ENCODE data around the gene GAD1.

GRCh38 chr2:170025663-170026195, 152.2 kb upstream of the MYO3B start:
- RRBS = no CpG with 5 or more reads among the region's 1 CpG
CAGE:
- cytosol, long polyA plus RNA = no peak
- long polyA plus RNA = no peak
- nucleus, long polyA plus RNA = no peak

DNA sequence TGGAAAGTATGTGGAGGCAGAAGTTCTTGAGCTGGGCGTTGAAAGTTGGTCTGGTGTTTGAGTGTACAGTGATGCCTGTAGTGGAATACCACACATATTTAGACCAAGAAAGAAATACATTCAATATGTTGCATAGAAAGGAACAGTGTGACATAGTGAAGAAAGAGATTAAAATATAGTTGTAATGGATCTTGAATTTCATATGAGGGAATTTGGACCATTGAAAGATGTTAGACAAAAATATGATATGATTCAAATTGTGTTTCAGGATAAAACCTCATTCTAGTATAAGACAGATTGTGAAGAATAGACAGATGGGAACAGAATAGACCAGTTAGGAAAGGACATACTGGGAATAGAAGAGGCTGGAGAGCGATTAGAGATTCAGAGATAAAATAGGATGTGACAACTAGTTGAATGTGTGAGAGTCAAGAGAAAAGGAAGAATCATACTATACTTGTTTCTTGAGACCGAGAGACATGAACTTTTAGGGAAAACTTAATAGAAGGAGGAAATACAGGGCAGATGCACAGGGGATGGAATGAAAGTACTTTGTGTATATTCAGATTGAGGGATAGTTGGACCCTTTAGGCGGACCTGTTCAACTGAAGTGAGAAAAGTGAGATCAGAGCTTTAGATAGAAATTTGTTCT, 115.0 kb upstream of the MYO3B start:
- RRBS = no CpG with 5 or more reads among the region's 4 CpGs
CAGE:
- cytosol, long polyA plus RNA = no peak
- long polyA plus RNA = no peak
- nucleus, long polyA plus RNA = no peak

DNA sequence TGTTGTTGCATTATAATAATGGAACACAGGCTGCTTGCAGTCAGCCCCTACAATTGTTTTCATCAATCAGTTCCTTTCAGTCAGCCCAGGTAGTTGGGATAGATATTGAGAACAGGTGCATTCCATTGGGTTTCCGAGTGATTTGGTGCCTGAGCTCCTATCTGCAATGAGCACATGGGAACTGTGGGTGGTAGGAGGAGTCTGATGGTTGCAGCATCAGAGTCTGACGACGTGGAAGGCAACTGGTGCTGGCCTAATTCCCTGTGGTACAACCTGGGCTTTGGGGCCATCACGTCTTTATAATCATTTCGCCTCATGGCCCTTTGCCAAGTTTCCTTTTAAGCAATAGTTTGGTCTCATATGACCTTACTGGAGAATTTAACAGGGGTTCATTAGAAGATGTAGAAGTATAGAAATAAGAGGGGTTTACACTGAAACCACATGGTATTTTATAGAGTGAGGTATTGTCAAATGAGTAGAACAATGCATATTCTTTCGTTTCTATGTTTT, 252.4 kb upstream of the SP5 start:
- RRBS = no CpG with 5 or more reads among the region's 6 CpGs
CAGE:
- cytosol, long polyA plus RNA = no peak
- long polyA plus RNA = no peak
- nucleus, long polyA plus RNA = no peak

DNA sequence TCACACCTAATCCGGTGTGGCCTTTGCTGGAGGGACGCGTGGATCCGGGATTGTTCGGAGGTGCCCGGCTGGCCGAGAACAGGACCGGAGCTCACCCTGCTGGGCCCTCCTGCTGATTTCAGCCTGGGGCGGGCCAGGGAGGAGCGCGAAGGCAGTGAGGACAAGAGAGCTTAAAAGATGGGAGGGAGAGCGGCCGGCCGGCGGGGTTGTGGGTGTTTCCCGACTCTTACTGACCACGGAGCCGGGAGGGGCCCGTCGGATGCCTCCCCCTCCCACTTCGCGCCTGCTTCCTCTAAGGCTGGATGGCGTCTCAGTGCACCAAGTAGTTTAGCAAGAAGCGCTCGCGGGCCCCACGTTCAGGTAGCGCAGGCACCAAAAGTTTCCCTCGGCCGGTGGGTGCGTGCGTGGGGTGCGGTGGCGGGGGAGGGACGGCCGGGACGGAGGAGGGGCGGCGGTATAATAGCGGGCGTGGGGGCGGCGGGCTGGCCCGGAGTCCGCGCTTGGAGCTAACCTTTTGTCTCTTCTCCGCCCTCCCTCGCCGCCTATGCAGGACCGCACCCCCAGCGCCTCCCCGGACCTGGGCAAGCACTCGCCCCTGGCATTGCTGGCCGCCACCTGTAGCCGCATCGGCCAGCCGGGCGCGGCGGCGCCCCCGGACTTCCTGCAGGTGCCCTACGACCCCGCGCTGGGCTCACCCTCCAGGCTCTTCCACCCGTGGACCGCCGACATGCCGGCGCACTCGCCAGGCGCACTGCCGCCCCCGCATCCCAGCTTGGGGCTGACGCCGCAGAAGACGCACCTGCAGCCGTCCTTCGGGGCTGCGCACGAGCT, 787 bp downstream of the SP5 start:
- RRBS = 8% methylated on average over 36 of the region's 81 CpGs
CAGE:
- cytosol, long polyA plus RNA = no peak
- long polyA plus RNA = no peak
- nucleus, long polyA plus RNA = no peak

GRCh38 chr2:170816423-170817339, at the start of gene GAD1:
Gene GAD1 (plus strand): TSS chr2:170816887.
- RRBS = 2% methylated on average over 15 of the region's 69 CpGs
CAGE:
- cytosol, long polyA plus RNA = no peak
- long polyA plus RNA = no peak
- nucleus, long polyA plus RNA = no peak

GRCh38 chr2:170947991-170948248, 18.9 kb downstream of the GORASP2 start:
- RRBS = no CpG with 5 or more reads among the region's 6 CpGs
CAGE:
- cytosol, long polyA plus RNA = no peak
- long polyA plus RNA = no peak
- nucleus, long polyA plus RNA = no peak

GRCh38 chr2:171315923-171316485, 117.8 kb downstream of the METTL8 start:
- RRBS = no CpG with 5 or more reads among the region's 6 CpGs
CAGE:
- cytosol, long polyA plus RNA = no peak
- long polyA plus RNA = no peak
- nucleus, long polyA plus RNA = no peak

- RRBS = no CpG with 5 or more reads among the region's 16 CpGs
CAGE:
- cytosol, long polyA plus RNA = no peak
- long polyA plus RNA = no peak
- nucleus, long polyA plus RNA = no peak
Measured at GRCh38 chr2:171432882-171433630, 734 bp downstream of the METTL8 start.

GRCh38 chr2:171554405-171554829, 32.1 kb downstream of the CYBRD1 start:
- RRBS = no CpG with 5 or more reads among the region's 6 CpGs
CAGE:
- cytosol, long polyA plus RNA = no peak
- long polyA plus RNA = no peak
- nucleus, long polyA plus RNA = no peak

GRCh38 chr2:171878619-171879383, 15.2 kb downstream of the SLC25A12 start:
CAGE:
- cytosol, long polyA plus RNA = no peak
- long polyA plus RNA = no peak
- nucleus, long polyA plus RNA = no peak

DNA sequence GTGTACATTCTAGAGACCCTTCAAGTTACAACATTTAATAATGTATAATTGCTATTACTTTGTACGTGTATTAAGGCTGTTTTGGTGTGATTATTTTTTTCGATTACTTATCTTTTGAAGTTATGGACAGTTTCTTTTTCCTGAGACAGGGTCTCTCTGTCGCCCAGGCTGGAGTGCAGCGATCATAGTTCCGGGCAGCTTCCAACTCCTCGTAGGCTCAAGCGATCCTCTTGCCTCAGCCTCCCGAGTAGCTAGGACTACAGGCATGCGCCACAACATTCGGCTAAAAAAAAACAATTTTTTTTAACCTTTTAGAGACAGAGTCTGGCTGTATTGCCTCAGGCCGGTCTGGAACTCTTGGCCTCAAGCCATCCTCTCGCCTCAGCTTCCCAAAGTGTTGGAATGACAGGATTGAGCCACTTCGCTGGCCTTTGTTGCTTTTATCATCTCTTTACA, 912 bp downstream of the HAT1 start:
- RRBS = no CpG with 5 or more reads among the region's 13 CpGs
CAGE:
- cytosol, long polyA plus RNA = no peak
- long polyA plus RNA = no peak
- nucleus, long polyA plus RNA = no peak

DNA sequence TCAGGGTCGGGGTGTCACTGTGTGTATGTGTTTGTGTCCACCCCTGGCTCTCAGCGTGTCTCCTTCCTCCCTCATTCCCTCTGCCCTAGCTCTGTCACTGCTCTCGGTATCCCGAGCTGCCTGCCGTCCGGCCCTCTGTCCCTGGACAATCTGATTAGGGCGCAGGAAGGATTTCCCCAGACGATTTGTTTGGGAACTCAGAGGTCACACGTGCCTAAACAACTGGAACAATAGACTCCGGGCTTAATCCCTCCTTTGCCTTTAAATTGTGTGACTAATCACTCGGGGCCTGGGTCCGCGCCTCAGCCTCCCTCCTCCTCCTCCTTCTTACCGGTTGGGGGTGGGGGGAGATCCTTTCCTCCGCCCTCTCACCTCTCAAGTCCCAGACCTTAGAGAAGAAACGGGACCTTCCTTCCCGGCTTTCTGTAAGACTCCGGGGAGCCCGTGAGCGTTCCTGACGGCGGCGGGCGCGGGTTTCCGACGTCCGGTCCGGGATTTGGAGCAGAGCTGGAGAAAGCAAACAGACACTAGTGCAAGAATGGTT, 1.7 kb downstream of the DLX1 start:
- RRBS = 8% methylated on average over 20 of the region's 29 CpGs
CAGE:
- cytosol, long polyA plus RNA = no peak
- long polyA plus RNA = no peak
- nucleus, long polyA plus RNA = no peak

GRCh38 chr2:172099000-172099712, 3.5 kb downstream of the DLX2 start:
- RRBS = under 1% methylated on average over 20 of the region's 47 CpGs
CAGE:
- cytosol, long polyA plus RNA = no peak
- long polyA plus RNA = no peak
- nucleus, long polyA plus RNA = no peak

- RRBS = 9% methylated on average over 14 of the region's 49 CpGs
CAGE:
- cytosol, long polyA plus RNA = no peak
- long polyA plus RNA = no peak
- nucleus, long polyA plus RNA = no peak
Measured at GRCh38 chr2:172101260-172102083, 1.2 kb downstream of the DLX2 start.

GRCh38 chr2:172106058-172107009, 3.6 kb upstream of the DLX2 start:
- RRBS = 4% methylated on average over 11 of the region's 47 CpGs
CAGE:
- cytosol, long polyA plus RNA = no peak
- long polyA plus RNA = no peak
- nucleus, long polyA plus RNA = no peak

DNA sequence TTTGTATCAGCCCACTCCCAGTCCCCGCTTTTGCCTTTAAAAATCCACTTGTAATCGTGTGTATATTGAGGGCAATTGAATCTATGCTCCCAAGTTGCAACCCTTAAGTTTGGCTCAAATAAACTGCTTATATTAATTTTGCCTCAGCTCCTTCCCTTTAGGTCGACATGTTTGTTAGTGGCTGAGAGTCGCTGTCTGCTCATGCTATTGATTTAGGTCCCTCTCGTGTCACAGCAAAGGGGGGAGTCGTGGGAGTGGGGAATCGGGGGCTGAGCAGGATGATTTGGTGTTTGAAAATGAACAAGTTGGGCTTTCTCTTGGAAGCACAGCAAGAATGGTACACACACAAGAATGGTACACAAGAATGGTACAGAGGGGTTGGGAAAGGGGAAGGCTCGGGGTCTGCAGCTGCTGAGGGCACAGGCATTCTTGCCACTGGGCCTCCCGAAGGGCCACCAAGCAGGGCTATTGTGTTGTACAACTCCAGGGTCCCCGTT, 42.8 kb upstream of the ITGA6 start:
- RRBS = no CpG with 5 or more reads among the region's 10 CpGs
CAGE:
- cytosol, long polyA plus RNA = no peak
- long polyA plus RNA = no peak
- nucleus, long polyA plus RNA = no peak

- RRBS = no CpG with 5 or more reads among the region's 9 CpGs
CAGE:
- cytosol, long polyA plus RNA = no peak
- long polyA plus RNA = no peak
- nucleus, long polyA plus RNA = no peak
Measured at GRCh38 chr2:172441952-172442671, 14.7 kb downstream of the ITGA6 start.

GRCh38 chr2:172473959-172474449, 46.6 kb downstream of the ITGA6 start:
- RRBS = no CpG with 5 or more reads among the region's 7 CpGs
CAGE:
- cytosol, long polyA plus RNA = no peak
- long polyA plus RNA = no peak
- nucleus, long polyA plus RNA = no peak

- RRBS = no CpG with 5 or more reads among the region's 4 CpGs
CAGE:
- cytosol, long polyA plus RNA = no peak
- long polyA plus RNA = no peak
- nucleus, long polyA plus RNA = no peak
Measured at GRCh38 chr2:172556839-172557234, 947 bp downstream of the PDK1 start.

GRCh38 chr2:172966973-172967602, 108.6 kb upstream of the MAP3K20 start:
- RRBS = no CpG with 5 or more reads among the region's 15 CpGs
CAGE:
- cytosol, long polyA plus RNA = no peak
- long polyA plus RNA = no peak
- nucleus, long polyA plus RNA = no peak

All from SK-N-SH (cell line).